ENCODE measurements around a stretch of chr12.

GRCh38 chr12:104490-105316 is 38.1 kb downstream of the IQSEC3 start:
- RRBS, result no CpG with 5 or more reads among the region's 48 CpGs

GRCh38 chr12:139652-140146 is 73.1 kb downstream of the IQSEC3 start:
- RRBS, result 81% methylated on average over 6 of the region's 21 CpGs

DNA sequence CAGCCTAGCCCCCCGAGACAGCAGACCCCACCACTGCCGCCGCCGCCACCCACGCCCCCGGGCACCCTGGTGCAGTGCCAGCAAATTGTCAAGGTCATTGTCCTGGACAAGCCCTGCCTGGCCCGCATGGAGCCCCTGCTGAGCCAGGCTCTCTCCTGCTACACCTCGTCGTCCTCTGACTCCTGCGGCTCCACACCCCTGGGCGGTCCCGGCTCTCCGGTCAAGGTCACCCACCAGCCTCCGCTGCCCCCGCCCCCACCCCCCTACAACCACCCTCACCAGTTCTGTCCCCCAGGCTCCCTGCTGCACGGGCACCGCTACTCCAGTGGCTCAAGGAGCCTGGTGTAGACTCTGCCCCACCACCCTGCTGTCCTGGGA is 39.3 kb downstream of the SLC6A12 start:
- RRBS, result 56% methylated on average over 6 of the region's 17 CpGs

- RRBS, result no CpG with 5 or more reads among the region's 9 CpGs
Measured at GRCh38 chr12:212209-212519, 1.8 kb downstream of the SLC6A12 start.

- RRBS, result no CpG with 5 or more reads among the region's 2 CpGs
Measured at GRCh38 chr12:254317-254606, 8.4 kb downstream of the SLC6A13 start.

DNA sequence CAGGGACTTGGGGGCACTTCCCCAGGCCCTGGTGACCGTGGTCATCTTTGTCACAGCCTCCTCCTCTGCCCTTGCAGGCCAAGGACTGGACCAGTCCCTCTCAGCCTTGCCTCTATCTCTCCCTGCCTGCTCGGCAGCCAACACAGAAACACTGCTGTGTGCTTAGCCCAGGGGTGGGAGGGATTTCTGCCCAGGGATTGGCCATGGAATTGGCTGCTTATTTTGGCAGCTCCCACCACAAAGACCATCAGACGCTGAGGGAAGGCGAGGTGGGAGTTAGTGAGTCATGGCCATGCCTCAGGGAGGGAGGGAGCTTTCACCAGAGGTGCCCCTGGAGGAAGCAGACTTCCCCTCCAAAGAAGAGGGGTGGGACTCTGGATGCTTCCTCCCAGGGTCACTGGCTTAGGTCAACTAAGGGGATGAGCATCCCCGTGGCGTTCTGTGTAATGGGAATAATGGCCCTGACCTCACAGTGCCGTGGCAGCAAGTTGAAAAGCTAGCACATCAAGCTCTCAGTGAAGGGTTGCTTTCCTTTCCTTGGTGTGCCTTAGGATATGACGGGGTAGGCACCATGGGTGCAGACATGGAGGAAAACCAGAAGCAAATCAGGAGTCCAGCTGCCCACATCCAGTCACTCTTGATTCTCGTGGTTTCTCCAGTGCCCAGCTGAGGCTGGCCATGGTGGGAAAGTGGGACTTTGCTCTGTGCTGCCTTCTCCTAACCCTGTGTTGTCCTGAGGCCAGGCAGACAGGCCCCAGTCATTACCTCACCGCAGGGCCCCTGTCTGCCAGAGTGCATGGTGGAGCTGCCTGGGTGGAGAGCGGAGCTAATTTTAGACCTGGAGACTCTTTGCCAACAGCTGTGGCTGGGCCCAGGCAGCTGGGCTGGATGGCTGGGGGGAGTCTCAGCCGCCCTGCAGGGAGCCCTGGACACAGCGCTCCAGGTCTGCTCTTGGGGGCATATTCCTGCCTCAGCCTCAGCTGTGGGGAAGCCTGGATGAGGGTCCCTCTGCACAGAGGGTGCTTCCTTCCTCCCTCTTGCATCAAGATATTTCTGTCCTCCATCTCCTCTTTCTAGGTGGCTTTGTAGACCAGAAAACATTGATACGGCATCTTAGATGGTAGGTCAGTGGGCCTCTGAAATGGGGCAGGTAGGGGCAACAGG is 21.5 kb downstream of the B4GALNT3 start:
- RRBS, result no CpG with 5 or more reads among the region's 14 CpGs

DNA sequence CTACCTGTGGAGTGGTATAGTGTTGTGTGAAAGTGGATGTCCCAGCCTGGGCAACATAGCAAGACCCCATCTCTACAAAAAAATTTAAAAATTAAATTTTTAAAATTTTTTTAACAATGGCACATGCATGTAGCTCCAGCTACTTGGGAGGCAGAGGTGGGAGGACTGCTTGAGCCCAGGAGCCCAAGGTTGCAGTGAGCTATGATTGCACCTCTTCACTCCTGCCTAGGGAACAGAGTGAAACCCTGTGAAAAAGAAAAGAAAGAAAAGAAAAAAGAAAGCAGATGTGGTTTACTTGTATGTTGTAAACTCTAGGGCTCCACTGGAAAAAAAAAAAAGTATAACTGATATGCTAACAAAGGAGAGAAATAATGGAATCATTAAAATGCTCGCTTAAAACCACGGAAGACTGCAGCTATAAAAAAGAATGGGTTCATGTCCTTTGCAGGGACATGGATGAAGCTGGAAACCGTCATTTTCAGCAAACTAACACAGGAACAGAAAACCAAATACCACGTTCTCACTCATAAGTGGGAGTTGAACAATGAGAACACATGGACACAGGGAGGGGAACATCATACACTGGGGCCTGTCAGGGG is 28.9 kb downstream of the B4GALNT3 start:
- RRBS, result no CpG with 5 or more reads among the region's 4 CpGs

- RRBS, result no CpG with 5 or more reads among the region's 15 CpGs
Measured at GRCh38 chr12:550497-551150, 90.9 kb downstream of the B4GALNT3 start.

DNA sequence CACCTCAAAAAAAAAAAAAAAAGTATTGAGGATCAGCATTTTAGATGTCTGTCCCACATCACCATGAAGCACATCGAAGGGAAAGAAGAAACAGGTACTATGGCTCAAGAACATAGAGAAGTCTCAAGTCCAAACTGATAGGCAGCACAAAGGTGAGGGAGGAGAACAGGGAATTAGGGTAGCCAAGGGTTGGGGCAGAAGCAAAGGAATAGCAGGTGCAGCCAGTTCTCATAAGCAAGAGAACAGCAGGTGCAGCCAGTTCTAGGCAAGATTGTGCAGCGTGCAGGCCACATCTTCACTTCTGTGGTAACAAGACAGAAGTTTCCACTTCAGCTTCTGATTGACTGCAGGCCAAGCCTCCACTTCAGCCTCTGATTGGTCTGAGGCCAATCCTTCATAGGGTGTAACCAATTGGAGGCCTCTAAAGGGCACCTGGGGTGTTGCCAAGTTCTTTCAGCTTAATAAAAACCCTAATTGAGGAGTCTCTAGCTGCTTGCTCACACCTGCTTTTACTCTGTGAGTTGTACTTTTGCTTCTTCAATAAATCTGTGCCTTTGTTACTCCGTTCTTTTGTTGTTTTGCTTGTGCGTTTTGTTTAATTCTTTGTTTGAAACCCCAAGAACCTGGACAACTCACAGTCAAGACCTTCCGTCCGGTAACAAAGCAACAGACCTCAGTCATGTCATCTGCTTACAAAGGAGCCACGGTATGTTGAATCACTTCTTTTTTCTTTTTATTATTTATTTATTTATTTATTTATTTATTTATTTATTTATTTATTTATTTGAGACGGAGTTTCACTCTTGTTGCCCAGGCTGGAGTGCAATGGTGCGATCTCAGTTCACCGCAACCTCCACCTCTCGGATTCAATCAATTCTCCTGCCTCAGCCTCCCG is 26.3 kb upstream of the NINJ2 start:
- RRBS, result no CpG with 5 or more reads among the region's 12 CpGs

GRCh38 chr12:860919-861418 is 88.5 kb downstream of the RAD52 start:
- RRBS, result no CpG with 5 or more reads among the region's 6 CpGs

- RRBS, result no CpG with 5 or more reads among the region's 10 CpGs
Measured at GRCh38 chr12:912819-913715, 36.4 kb downstream of the RAD52 start.

DNA sequence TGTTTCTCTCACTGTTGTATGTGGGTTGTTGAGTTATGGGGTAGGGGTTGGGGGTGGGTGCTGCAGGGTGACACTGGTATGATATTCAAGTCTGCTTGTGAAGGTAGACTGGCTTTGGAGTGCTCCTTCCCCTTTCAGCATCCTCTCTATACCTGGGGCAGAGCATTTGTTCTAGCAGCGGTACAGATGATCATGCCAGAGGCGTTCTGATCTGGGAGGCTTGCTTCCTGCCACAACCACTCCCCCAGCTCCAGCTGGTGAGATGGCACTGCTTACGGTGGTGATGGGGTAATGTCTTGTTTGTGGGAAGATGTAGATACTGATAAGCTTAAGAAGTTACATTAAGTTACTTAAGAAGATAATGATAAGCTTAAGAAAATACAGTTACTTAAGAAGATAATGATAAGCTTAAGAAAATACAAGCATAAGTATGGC is 131.8 kb downstream of the ERC1 start:
- RRBS, result no CpG with 5 or more reads among the region's 3 CpGs

DNA sequence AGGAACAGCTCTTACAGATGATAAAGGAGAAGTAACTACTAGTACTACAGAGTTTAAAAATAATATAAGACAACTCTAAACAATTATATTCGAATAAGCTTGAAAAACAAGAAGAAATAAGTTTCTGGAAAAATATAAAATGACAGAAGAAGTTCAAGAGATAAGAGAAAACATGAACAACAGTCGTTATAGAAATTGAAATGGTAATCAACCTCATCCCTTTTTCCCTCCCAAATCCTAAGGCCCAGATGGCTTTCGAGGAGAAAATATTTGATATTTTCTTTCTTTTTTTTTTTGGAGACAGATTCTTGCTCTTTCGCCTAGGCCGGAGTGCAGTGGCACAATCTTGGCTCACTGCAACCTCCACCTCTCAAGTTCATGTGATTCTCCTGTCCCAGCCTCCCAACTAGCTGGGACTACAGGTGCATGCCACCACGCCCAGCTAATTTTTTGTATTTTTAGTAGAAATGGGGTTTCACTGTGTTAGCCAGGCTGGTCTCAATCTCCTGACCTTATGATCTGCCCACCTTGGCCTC is 133.8 kb downstream of the ERC1 start:
- RRBS, result no CpG with 5 or more reads among the region's 6 CpGs

DNA sequence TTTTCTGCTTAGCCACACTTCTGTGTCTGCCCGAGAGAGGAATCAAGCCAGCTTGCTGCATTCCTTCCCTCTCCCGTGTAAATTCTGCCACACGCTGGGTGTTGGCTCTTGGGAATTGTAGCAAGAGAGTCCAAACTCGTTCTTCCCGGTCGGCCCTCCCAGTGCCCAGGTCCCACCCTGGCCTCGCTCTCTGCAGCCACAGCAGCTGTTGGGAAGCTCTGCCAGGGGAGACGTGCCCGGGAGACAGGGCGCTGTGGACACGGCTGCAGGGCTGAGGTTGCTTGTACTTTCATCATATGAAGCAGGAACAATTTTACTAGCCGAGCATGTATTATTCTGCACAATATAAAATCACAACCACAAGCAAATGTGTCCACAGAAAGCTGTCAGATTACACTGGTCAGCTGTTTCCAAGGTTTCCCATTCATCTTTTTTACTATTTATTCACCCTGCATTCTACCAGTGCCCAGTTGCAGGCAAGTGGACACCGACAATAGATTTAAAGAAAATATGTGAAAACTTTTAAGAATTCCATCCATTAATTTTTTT is 97.8 kb downstream of the FBXL14 start:
- RRBS, result 95% methylated on average over 4 of the region's 13 CpGs

DNA sequence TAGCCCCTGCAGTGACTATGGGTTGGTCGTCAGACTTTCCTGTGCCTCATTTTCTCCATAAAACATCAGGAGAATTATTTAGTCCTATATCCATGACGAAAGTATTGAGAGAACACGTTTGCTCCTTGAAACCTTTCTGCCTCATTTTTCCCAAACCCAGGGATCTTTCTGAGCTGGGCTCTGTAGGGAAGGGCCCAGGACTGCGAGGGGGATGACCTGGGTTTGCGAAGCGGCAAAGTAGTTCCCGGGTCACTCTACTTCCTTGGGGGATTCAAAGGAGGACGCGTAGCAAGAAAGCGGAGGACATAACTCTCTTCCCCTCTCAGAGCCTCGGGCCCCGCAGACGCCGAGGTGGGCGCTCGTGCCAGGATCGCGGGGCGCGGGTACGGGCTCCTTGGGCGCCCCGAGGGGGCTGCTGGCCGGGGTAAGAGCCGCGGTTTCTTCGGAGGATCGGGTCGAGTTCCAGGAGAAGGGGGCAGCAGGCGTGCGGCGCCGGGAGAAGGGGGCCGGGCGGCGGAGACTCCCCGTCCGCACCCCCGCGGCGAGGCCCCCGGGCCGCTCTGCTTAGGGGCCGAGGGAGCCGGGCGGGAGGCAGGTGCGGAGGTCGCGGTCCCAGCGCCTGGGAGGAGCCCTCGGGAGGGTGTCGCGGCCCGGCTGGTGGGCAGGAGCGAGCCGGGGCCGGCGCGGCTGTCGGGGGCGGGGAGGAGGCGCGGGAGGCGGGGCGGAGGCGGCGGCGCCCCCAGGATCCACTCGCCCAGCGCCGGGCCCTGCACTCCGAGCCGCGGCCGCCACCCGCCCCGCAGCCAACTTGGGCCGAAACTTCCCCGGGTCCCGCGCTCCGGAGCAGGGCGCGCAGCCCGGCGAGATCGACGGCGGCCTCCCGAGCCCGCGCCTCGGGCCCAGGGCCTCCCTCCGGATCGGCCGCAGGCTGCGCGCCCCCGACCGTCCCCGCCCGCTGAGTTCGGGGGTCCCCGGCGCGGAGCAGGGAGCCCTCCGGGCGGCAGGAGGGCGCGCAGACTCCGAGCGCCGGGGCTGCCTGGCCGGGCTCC is 64.5 kb downstream of the FBXL14 start:
- RRBS, result 1% methylated on average over 68 of the region's 114 CpGs

- RRBS, result no CpG with 5 or more reads among the region's 9 CpGs
Measured at GRCh38 chr12:1554184-1554805, 40.1 kb downstream of the FBXL14 start.

DNA sequence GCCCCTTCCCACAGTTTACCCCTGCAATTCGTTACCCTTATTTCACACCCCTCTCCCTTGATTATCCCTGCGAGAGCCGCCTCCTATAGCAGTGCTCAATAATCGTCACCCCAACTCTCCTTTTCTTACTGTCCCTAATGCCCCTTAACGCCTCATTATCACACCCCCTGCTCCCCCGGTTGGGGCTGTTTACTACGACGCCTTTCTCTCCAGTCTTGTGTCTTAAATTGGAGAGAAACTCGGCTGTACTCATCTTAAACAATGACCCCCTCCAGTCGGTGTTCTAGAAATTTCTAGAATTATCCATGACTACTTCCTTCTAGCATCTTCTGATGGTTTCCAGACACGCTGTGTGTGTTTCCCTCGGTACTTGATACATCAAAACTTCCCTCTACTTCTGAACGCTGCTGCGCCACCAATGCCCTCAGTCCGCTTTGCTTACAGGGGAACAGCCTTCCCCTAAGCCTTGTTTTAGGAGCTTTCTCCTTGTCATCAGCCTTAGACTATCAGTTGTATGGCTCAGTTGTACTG is 785 bp upstream of the FBXL14 start:
- RRBS, result no CpG with 5 or more reads among the region's 15 CpGs

DNA sequence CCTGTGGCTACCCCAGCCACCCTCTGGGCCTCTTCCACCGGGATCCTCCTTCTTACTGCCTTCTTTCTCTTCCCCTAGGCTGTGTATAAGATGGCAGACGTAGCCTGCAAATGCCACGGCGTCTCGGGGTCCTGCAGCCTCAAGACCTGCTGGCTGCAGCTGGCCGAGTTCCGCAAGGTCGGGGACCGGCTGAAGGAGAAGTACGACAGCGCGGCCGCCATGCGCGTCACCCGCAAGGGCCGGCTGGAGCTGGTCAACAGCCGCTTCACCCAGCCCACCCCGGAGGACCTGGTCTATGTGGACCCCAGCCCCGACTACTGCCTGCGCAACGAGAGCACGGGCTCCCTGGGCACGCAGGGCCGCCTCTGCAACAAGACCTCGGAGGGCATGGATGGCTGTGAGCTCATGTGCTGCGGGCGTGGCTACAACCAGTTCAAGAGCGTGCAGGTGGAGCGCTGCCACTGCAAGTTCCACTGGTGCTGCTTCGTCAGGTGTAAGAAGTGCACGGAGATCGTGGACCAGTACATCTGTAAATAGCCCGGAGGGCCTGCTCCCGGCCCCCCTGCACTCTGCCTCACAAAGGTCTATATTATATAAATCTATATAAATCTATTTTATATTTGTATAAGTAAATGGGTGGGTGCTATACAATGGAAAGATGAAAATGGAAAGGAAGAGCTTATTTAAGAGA is 16.8 kb downstream of the WNT5B start:
- RRBS, result 93% methylated on average over 8 of the region's 35 CpGs

DNA sequence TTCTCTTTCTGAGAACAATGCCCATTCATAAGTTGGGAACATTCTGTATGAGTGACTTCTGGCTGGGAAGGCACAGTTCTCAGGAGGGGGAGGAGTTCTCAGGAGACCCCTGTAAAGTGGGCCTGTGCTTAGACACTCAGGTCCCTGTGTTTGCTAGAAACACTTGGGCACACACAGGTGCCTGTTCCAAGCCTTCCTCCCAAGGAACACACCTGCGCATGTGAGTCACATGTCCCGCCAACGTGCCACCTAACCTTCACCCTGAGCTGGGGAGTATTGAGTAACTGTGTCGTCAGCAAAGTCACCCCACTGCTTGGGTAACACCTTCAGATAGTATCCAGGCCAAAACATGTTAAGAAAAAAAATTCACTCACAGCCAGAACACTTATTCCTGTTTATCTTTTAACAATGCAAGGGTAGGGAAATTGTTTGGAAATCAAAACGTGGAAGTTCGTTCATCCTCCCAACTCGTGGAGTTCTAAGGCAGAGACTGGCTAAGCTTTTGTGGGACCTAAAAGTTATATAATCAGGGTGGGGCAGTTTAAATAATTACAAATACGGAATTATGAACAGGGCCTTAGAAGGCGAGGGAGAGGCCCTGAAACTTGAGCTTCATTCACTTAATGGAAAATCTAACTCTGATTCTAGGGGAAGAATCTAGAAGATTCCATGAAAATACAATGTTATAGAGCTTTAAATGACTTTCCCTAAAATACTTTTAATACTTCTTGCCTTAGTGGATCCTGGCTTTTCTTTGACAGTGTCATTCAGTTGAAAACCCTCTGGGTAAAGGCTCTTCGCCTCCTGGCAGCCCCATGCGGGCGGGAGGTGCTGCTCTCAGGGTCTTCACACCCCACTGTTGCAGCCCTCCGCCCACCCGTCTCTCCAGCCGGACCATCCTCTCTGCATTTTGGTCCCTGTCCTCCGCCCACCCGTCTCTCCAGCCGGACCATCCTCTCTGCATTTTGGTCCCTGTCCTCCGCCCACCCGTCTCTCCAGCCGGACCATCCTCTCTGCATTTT is 30.4 kb upstream of the ADIPOR2 start:
- RRBS, result no CpG with 5 or more reads among the region's 21 CpGs

DNA sequence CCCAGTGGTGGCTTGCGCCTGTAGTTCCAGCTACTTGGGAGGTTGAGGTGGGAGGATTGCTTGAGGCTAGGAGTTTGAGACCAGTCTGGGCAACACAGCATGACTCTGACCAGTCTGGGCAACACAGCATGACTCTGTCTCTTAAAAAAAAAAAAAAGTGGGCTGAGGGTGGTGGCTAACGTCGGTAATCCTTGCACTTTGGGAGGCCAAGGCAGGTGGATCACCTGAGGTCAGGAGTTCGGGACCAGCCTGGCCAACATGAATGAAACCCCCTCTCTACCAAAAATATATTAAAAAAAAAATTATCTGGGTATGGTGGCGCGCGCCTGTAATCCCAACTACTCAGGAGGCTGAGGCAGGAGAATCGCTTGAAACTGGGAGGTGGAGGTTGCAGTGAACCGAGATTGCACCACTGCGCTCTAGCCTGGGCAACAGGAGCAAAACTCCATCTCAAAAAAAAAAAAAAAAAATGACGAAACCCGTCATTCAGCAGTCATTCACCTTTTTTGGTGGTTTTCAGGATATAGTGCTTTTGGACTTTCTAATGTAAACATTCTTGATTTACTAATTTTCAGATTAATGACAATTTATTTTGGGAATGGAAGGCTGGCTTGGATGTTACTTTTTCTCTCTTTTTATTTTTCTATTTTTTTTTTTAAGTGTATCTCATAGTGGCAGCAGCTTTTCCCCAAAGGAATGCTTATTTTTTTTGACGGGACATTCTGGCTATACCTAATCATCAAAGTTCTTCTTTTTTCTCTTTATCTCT is 4.5 kb downstream of the ADIPOR2 start:
- RRBS, result no CpG with 5 or more reads among the region's 13 CpGs